Occipital lobe (tissue), 2 donors: ENCODE measurements around a stretch of chr2.

GRCh38 chr2:20215884-20217007 lies 8.7 kb downstream of the SDC1 start:
- RAMPAGE, long total RNA = no peak

GRCh38 chr2:20225812-20226335 lies 944 bp upstream of the SDC1 start:
- RAMPAGE, long total RNA = no peak

- RAMPAGE, long total RNA = no peak
Measured at GRCh38 chr2:20329043-20329893, 21.4 kb downstream of the PUM2 start.

DNA sequence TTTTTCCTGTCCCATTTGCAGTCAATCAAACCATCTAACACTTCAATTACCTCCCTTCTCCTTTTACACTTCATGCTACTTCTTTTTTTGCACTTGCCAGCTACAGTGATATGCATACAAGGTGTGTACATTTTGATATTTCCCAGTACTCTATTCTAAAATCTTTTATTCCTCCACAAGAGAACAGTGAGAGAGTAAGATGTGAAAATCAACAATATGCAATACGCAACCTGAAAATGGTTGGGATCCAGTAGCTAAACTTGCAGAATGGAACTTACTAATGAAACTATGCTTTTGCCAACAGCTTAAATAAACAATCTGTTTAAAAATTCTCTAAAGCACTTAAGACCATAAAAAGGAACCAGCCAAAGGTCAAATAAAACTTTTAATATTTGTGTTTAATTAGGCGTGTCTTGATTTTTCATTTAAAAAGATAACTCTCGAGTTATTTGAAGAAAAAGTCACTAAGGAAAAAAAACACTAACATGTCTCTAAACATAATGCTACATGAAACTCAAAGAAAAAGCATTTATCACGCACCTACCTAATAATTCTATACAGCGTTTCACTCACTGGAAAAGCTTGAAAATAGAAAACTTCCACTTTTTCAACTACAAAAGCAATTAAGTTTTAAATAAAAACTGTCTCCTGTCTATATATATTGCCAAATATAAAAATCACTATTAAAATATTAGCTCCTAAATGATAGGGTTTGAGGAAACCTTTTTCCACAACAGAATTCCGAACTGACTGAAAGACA lies 3.5 kb downstream of the PUM2 start:
- RAMPAGE, long total RNA = no peak

DNA sequence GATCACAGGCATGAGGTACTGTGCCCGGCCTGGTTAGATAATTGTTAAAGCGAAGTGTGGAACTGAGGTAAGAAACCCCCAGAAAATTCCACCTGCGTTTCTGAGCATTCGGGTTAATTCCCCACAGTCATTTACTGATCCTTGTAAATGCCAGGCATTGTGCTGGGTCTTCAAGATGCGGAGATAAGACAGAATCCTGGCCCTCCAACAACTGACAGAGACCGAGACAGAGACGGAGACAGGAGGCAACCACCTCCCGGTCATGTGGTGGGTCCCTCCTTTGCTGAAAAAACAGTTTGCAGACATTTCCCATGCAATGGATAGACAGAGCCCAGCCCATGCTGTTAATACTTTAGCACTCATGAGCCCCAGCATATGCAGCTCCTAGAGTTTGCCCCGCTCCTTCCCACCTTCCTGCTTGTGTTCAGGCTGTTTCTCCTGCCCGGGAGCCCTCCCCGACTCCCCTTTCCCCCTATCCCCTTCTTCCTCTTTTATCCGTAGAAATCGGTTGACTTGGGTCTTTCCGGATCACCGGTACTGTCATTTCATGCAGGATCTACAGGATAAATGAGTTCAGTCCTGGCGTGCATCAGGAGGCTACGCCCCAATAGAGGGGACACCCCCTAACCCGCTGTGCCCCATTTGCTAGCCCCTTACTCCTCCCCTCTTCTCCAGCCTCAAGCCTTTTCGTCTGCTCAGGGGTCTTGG lies 1.6 kb upstream of the RHOB start:
- RAMPAGE, long total RNA = no peak

DNA sequence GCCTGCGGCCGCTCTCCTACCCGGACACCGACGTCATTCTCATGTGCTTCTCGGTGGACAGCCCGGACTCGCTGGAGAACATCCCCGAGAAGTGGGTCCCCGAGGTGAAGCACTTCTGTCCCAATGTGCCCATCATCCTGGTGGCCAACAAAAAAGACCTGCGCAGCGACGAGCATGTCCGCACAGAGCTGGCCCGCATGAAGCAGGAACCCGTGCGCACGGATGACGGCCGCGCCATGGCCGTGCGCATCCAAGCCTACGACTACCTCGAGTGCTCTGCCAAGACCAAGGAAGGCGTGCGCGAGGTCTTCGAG lies 751 bp downstream of the RHOB start:
- RAMPAGE, long total RNA = no peak

- RAMPAGE, long total RNA = no peak
Measured at GRCh38 chr2:20447982-20448900, 1.4 kb downstream of the RHOB start.

GRCh38 chr2:20448901-20449444 lies 2.1 kb downstream of the RHOB start:
- RAMPAGE, long total RNA = no peak

DNA sequence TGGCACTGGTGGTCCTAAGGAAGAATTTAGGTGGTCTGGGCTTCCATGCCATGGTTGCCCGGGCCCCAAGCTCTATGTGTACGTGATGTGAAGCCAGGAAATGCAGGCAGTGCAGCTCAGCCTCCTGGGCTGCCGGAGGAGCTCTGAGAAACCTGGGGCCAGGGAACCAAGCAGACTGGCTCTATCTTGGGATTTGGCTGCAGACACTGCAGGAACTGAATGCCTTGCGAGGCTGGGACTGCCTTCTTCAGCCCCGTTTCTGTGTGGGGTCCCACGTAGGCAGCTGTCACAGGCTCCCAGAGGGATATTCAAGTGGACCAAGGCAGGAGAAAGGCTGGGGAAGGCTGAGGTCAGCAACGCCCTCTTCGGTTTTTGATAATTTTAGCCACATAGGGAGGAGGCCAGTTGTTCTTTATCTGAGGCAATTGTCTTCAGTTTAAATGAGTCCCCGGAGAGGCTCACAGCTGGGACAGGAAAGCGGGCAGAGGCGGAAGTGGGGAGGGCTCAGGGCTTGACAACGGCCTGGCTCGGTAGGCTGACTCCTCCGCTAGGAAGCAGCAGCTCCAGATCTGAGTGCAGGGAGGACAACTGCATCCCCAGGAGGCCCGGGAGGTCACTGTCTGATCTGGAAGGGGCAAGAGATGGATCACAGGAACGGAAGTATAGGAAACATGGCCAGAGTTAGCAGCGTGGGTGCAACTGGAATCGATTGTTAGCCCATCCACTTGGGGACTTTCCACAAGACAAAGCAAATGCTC lies 77.8 kb downstream of the RHOB start:
- RAMPAGE, long total RNA = no peak

DNA sequence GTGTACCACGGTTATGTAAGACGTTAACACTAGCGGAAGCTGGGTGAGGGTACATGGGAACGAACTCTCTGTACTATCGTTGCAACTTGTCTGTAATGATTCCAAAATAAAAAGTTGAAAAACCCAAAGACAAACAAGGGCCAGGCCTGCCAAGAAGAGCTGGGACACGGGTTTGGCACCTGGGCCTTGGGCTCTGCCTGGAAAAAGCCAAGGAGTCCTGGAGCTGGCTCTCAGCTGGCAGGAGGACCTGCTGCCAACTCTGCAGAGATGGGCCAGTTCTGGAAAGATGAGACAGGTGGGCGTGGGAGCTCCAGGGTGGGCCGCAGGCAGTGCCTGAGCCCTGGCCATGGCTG lies 89.7 kb downstream of the RHOB start:
- RAMPAGE, long total RNA = no peak

GRCh38 chr2:20538135-20538555 lies 91.3 kb downstream of the RHOB start:
- RAMPAGE, long total RNA = no peak

DNA sequence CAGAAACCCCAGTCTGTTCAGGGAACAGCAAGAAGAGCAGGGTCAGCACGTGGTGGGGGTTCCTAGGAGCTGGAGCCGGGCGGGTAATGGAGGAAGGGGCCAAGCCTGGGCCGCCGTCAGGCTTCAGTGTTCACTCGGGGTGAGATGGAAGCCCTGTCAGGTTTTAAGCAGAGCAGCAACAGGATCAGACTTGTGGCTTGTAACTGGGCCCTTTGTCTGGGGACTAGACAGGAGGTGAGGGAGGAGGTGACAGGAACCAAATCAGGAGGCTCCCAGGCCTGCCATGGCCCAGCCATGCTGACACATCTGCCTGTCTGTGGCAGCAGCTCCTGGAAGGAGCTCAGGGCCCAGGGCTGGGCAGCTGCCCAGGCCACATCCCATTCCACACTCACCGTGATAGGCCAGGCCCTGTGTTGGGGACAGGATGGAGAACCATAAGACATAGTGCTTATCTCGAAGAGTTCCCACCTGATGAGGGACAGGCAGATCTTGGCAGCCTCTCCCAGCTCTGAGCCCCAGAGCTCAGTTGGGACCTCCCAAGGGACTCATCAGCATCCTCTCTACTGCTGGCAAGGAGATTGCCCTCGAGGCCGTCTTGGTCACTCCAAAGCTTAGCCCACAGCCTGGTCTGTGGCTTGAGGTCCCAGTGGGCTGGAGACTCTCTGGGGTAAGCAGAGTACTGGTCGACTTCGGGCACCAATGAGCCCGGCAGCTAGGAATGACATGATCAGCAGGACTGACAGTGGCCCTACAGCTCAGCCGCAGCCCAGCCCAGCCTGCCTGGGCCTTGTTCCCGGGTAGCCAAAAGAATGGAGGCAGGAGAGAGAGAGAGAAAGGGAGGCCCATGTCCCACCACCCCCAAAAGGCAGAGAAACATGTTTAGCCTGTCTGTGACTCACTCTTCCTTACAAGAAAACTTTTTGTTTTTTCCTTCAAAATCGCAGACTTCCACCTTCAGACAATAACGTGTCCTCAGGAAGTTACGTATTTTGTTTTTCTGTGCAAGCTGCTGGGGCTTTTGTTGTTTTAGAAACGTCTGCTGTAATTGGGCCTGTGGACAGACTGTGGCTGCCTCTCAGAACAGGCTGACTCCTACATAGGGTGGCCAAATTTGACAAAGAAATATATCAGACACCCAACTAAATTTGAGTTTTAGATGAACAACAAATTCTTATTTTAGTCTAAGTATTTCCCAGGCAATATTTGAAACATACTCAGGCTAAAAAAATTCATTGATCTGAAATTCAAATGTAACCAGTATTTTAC lies 82.1 kb downstream of the HS1BP3 start:
- RAMPAGE, long total RNA = no peak

DNA sequence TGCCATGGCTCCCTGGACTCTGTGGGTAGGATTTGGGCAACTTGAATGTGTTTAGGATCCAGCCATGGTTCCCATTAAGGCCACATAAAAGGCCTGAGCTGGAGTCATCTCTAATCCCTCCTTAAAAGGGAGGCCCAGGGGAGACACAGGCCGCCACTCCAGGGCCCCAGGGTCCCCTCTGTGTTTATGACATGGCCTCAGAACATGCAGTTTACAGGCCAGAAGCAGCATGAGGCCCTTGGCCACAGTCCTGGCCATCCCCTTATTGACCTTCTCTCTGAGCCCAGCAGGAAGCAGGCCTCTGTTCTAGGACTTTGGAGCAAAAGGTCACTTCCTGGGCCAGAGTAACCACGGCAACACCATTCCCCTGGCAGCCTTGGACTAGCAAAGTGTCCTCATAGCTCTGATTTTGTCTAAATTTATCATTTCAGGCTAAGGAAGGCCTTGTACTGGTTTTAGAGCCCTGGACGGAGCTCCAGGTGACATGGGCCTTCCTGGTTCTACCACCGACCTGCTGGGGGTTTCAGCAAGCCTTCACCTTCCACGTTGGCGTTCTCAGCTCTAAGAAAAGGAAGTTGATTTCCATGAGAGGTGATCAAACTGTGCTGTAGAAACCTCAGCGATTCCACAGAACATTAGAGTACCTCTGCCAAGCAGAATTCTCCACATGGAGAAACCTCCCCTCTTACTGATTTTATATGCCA lies 53.8 kb downstream of the HS1BP3 start:
- RAMPAGE, long total RNA = no peak

DNA sequence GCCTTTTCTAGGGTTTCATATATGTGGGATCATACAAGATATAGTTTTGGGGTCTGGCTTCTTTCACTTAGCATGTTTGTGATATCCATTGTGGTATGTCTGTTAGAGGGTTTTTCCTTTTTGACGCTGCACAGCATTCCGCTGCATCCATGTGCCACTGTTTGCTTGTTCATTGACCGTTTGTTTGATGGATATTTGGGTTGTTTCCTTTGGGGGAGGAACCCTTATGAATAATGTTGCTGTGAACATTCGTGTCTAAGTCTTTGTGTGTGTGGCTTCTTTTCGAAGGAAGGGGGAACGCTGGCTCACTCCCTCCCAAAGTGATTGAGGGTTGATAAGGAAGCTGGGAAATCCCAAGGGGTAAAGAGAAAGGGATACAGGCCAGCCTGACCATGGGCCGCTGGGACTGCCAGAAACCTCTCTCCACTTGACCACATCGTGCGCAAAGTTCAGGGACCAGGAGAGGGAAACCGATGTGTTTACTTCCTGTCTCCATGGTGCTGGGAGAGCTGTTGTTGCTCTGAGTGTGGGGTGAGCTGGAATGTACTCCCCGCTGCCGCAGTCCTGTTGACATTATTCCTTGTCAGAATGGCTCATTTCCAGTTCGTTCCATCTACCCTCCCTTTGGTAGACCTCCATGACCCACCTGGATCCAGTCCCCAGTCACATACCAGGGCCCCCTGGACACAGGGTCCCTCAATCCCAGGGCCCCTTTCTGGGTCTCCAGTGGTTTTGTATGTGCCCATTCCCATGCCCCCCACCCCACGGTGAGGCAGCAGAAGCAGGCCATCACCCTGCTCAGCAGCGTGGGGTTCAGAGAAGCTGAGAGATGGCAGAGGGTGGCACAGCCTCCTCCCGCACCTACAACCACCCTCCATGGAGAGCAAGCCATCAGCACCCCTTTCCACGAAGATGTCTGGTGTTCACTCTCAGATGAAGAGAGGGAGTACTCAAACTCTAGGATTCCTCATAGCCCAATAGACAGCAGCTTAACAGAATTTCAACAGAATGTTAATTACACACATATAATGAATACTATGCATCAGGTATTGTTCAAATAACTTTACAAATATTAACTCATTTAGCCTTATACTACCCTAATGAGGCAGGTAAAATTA lies 39.5 kb downstream of the HS1BP3 start:
- RAMPAGE, long total RNA = no peak

- RAMPAGE, long total RNA = no peak
Measured at GRCh38 chr2:20689537-20690366, 22.8 kb downstream of the GDF7 start.

- RAMPAGE, long total RNA = no peak
Measured at GRCh38 chr2:20996444-20996770, 47.5 kb downstream of the APOB start.

GRCh38 chr2:21001189-21002469 lies 42.2 kb downstream of the APOB start:
- RAMPAGE, long total RNA = no peak

- RAMPAGE, long total RNA = no peak
Measured at GRCh38 chr2:21004982-21005708, 38.7 kb downstream of the APOB start.

GRCh38 chr2:21255960-21256557 lies 132.3 kb downstream of the TDRD15 start:
- RAMPAGE, long total RNA = no peak

DNA sequence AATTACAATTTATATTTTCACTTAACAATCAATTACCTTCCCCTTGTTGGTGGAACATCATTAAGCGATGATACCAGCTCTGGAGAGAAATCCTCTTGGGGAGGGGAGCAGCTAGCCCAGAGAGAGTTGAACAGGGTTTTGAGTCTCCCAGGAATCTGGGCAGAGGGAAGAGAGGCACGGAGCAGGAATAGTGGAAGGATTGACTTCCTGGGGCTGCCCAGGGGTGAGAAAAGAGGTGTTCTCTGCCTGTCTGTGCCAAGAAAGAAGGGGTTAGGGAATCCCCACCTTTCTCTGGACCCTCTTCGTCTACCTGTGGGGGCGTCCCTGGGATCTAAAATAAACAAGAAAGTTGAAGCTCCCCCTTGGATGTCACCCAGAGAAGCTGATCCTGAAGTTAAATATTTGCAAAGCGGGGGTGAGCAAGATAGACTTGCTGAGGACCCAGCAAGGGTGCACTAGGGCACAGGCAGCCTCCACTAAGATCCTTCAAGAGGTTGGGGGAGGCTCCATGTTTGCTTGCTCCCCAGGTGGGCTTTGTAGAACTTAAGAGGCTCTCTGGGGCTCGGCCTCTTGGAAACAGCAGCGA lies 186.1 kb upstream of the KLHL29 start:
- RAMPAGE, long total RNA = no peak